ENCODE measurements around a stretch of chr12.

DNA sequence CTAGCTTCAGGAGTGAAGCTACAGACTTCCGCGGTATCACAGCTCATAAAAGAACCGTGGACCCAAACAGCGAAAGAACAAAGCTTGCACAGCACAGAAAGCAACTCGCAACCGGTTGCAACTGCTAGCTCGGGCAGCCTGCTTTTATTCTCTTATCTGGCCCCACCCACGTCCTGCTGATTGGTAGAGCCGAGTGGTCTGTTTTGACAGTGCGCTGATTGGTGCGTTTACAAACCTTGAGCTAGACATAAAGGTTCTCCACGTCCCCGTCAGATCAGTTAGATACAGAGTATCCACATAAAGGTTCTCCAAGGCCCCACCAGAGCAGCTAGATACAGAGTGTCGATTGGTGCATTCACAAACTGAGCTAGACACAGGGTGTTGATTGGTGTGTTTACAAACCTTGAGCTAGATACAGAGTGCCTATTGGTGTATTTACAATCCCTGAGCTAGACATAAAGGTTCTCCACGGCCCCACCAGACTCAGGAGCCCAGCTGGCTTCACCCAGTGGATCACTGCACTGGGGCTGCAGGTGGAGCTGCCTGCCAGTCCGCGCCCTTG lies 4.4 kb upstream of the CLEC4C start:
- RAMPAGE, long total RNA: no peak
- RRBS: no CpG with 5 or more reads among the region's 17 CpGs
PRO-cap:
- standard: no peak
- CoPRO, capped RNA only, 2 experiments: no peak in any of the 2 experiments
- CoPRO, capped and uncapped RNA, 2 experiments: no peak in any of the 2 experiments
- CoPRO, uncapped RNA only, 2 experiments: no peak in any of the 2 experiments
CAGE:
- cytosol, long polyA plus RNA: no peak
- long polyA plus RNA: no peak
- nucleolus, long total RNA: no peak
- nucleus, long polyA plus RNA: no peak

- RAMPAGE, long total RNA: no peak
- RRBS: no CpG with 5 or more reads among the region's 2 CpGs
PRO-cap:
- standard: unidirectional peak, minus-strand start at chr12:7926627
- CoPRO, capped RNA only, 2 experiments: no peak in any of the 2 experiments
- CoPRO, capped and uncapped RNA, 2 experiments: no peak in any of the 2 experiments
- CoPRO, uncapped RNA only, 2 experiments: peak in 2 of 2 experiments; most common minus-strand start chr12:7926744 (in 2)
CAGE:
- cytosol, long polyA plus RNA: no peak
- long polyA plus RNA: no peak
- nucleolus, long total RNA: no peak
- nucleus, long polyA plus RNA: no peak
These were observed 9.6 kb downstream of the SLC2A3 start for GRCh38 chr12:7926361-7926913.

GRCh38 chr12:7926914-7927322 lies 9.1 kb downstream of the SLC2A3 start:
- RAMPAGE, long total RNA: no peak
- RRBS: no CpG with 5 or more reads among the region's 4 CpGs
PRO-cap:
- standard: no peak
- CoPRO, capped RNA only, 2 experiments: no peak in any of the 2 experiments
- CoPRO, capped and uncapped RNA, 2 experiments: no peak in any of the 2 experiments
- CoPRO, uncapped RNA only, 2 experiments: peak in 1 of 2 experiments; most common minus-strand start chr12:7926968 (in 1)
CAGE:
- cytosol, long polyA plus RNA: no peak
- long polyA plus RNA: no peak
- nucleolus, long total RNA: no peak
- nucleus, long polyA plus RNA: no peak

- RAMPAGE, long total RNA: no peak
- RRBS: no CpG with 5 or more reads among the region's 8 CpGs
PRO-cap:
- standard: no peak
- CoPRO, capped RNA only, 2 experiments: no peak in any of the 2 experiments
- CoPRO, capped and uncapped RNA, 2 experiments: no peak in any of the 2 experiments
- CoPRO, uncapped RNA only, 2 experiments: peak in 2 of 2 experiments; most common minus-strand start chr12:7929531 (in 2)
CAGE:
- cytosol, long polyA plus RNA: no peak
- long polyA plus RNA: no peak
- nucleolus, long total RNA: no peak
- nucleus, long polyA plus RNA: no peak
These were observed 6.9 kb downstream of the SLC2A3 start for GRCh38 chr12:7928825-7929761.

GRCh38 chr12:7934416-7934754 lies 1.6 kb downstream of the SLC2A3 start:
- RAMPAGE, long total RNA: no peak
- RRBS: no CpG with 5 or more reads among the region's 9 CpGs
PRO-cap:
- standard: no peak
- CoPRO, capped RNA only, 2 experiments: peak in 1 of 2 experiments; most common plus-strand start chr12:7934451 (in 1)
- CoPRO, capped and uncapped RNA, 2 experiments: no peak in any of the 2 experiments
- CoPRO, uncapped RNA only, 2 experiments: no peak in any of the 2 experiments
CAGE:
- cytosol, long polyA plus RNA: no peak
- long polyA plus RNA: no peak
- nucleolus, long total RNA: no peak
- nucleus, long polyA plus RNA: no peak

- RAMPAGE, long total RNA: no peak
- RRBS: no CpG with 5 or more reads among the region's 15 CpGs
PRO-cap:
- standard: no peak
- CoPRO, capped RNA only, 2 experiments: no peak in any of the 2 experiments
- CoPRO, capped and uncapped RNA, 2 experiments: no peak in any of the 2 experiments
- CoPRO, uncapped RNA only, 2 experiments: no peak in any of the 2 experiments
CAGE:
- cytosol, long polyA plus RNA: no peak
- long polyA plus RNA: no peak
- nucleolus, long total RNA: no peak
- nucleus, long polyA plus RNA: no peak
These were observed 37.9 kb upstream of the FOXJ2 start for GRCh38 chr12:7994422-7995272.

GRCh38 chr12:8242689-8243087 lies 15.3 kb upstream of the FAM90A1 start:
- RAMPAGE, long total RNA: no peak
- RRBS: no CpG with 5 or more reads among the region's 43 CpGs
PRO-cap:
- standard: bidirectional peak, plus-strand start at chr12:8243142, minus-strand start at chr12:8242935
- CoPRO, capped RNA only, 2 experiments: peak in 2 of 2 experiments; most common minus-strand start chr12:8242905 (in 2)
- CoPRO, capped and uncapped RNA, 2 experiments: no peak in any of the 2 experiments
- CoPRO, uncapped RNA only, 2 experiments: no peak in any of the 2 experiments
CAGE:
- cytosol, long polyA plus RNA: no peak
- long polyA plus RNA: no peak
- nucleolus, long total RNA: no peak
- nucleus, long polyA plus RNA: no peak

DNA sequence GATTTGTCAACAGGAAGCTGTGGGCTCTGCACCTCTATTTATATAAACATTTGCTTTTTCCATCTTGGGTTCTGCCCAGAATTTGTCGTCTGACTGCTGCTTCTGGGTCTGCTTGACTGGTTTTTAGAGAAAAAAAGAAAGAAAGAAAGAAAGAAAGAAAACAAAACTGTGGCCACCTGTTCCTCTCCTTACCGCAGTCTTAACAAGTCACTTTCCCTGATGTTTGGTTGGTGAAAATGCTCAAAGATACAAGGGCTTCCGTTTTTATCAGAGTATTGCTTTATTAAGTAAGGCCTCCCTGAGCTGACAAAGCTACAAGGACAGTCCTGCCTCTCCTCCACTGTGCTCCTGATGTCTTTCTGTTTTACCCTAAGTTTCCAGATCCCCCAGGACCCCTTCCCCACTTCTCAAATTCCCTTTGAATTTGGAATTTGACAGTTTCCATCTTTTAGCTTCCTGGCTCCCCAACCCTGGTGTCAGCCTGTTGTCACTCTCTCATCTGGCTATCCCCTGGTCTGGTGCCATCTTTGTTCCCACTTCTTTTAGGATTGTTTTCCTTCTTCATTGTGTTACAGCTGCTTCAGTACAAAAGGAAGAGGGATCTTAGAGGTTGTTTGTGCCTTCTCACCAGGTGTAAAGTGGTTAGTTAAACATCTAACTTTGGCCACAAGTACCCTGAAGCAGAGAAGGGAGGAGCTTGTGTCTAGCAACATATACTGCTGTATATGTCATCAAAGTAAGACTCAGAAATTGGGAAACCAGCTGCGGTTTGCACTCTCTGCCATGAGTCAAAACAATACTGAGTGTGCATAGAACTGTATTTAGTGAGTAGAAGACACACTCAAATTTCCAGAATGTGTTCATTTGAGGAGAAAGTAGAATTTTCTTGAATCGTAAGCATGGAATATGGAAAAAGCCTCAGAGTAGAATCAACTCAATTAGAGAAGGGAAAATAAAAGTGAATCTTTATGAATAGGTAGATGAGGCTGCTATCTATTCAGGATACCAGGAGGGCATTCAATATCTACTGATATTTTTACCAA lies 17.9 kb downstream of the MFAP5 start:
- RAMPAGE, long total RNA: no peak
- RRBS: no CpG with 5 or more reads among the region's 5 CpGs
PRO-cap:
- standard: no peak
- CoPRO, capped RNA only, 2 experiments: no peak in any of the 2 experiments
- CoPRO, capped and uncapped RNA, 2 experiments: no peak in any of the 2 experiments
- CoPRO, uncapped RNA only, 2 experiments: no peak in any of the 2 experiments
CAGE:
- cytosol, long polyA plus RNA: no peak
- long polyA plus RNA: no peak
- nucleolus, long total RNA: no peak
- nucleus, long polyA plus RNA: no peak

DNA sequence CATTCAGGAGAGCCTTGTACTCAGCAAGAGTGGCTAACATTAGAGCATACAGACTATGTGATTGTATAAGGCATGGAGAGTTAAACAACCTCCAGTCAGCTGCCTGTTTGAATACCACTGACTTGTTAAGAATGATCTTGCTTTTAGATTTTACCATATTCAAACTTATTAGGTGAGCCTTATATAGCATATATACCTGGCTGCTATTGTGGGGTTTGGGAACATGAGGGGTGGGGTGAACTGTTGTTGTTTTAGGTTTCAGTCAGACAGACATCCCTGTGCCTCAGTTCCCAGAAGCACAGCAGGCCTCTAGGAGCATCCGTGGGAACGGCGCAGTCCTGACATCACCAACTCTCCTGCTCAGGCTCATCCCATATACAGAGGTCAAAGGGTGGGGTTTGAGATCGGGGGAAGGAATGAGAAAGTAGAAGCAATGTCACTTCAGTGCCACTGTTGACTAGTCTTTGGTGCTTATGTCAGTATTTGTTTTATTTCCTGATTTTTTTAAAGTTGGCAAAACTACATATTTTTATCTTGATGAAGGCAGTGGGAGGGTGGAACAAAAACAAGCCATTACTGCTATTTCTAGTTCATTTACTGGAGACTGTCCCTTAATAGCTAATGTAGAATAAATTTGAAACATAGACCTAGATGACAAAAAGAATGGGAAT lies 43.2 kb upstream of the A2ML1 start:
- RAMPAGE, long total RNA: no peak
- RRBS: no CpG with 5 or more reads among the region's 4 CpGs
PRO-cap:
- standard: no peak
- CoPRO, capped RNA only, 2 experiments: no peak in any of the 2 experiments
- CoPRO, capped and uncapped RNA, 2 experiments: no peak in any of the 2 experiments
- CoPRO, uncapped RNA only, 2 experiments: no peak in any of the 2 experiments
CAGE:
- cytosol, long polyA plus RNA: no peak
- long polyA plus RNA: no peak
- nucleolus, long total RNA: no peak
- nucleus, long polyA plus RNA: no peak

GRCh38 chr12:8780106-8780471 lies 42.3 kb upstream of the A2ML1 start:
- RAMPAGE, long total RNA: no peak
PRO-cap:
- standard: no peak
- CoPRO, capped RNA only, 2 experiments: no peak in any of the 2 experiments
- CoPRO, capped and uncapped RNA, 2 experiments: no peak in any of the 2 experiments
- CoPRO, uncapped RNA only, 2 experiments: no peak in any of the 2 experiments
CAGE:
- cytosol, long polyA plus RNA: no peak
- long polyA plus RNA: no peak
- nucleolus, long total RNA: no peak
- nucleus, long polyA plus RNA: no peak

GRCh38 chr12:8925207-8925961 lies 11.1 kb downstream of the PHC1 start:
- RAMPAGE, long total RNA: no peak
- RRBS: no CpG with 5 or more reads among the region's 8 CpGs
PRO-cap:
- standard: no peak
- CoPRO, capped RNA only, 2 experiments: no peak in any of the 2 experiments
- CoPRO, capped and uncapped RNA, 2 experiments: no peak in any of the 2 experiments
- CoPRO, uncapped RNA only, 2 experiments: no peak in any of the 2 experiments
CAGE:
- cytosol, long polyA plus RNA: no peak
- long polyA plus RNA: no peak
- nucleolus, long total RNA: no peak
- nucleus, long polyA plus RNA: no peak

GRCh38 chr12:8951756-8952222 lies 2.3 kb upstream of the M6PR start:
- RAMPAGE, long total RNA: no peak
- RRBS: no CpG with 5 or more reads among the region's 1 CpG
PRO-cap:
- standard: no peak
- CoPRO, capped RNA only, 2 experiments: no peak in any of the 2 experiments
- CoPRO, capped and uncapped RNA, 2 experiments: no peak in any of the 2 experiments
- CoPRO, uncapped RNA only, 2 experiments: no peak in any of the 2 experiments
CAGE:
- cytosol, long polyA plus RNA: no peak
- long polyA plus RNA: no peak
- nucleolus, long total RNA: no peak
- nucleus, long polyA plus RNA: no peak

DNA sequence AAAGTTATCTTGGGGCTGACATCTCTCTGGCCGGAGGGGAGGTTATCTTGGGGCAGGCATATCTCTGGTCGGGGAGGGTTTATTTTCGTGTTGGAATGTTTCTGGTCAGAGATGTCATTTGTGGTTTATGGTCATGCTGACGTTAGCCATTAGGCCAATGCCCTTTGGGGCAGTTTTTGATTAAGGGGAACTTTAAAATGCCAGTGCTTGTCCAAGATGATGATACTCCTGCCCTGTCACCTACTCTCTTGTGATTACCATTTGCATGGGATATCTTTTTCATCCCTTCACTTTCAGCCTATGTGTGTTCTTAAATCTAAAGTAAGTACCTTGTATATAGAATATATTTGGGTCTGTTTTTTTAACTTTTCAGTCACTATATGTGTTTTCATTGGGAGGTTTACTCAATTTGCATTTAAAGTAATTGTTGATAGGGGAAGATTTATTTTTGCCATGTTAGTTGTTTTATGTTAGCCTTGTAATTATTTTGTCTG lies 29.1 kb upstream of the A2M start:
- RAMPAGE, long total RNA: no peak
- RRBS: no CpG with 5 or more reads among the region's 4 CpGs
PRO-cap:
- standard: no peak
- CoPRO, capped RNA only, 2 experiments: no peak in any of the 2 experiments
- CoPRO, capped and uncapped RNA, 2 experiments: no peak in any of the 2 experiments
- CoPRO, uncapped RNA only, 2 experiments: no peak in any of the 2 experiments
CAGE:
- cytosol, long polyA plus RNA: no peak
- long polyA plus RNA: no peak
- nucleolus, long total RNA: no peak
- nucleus, long polyA plus RNA: no peak

DNA sequence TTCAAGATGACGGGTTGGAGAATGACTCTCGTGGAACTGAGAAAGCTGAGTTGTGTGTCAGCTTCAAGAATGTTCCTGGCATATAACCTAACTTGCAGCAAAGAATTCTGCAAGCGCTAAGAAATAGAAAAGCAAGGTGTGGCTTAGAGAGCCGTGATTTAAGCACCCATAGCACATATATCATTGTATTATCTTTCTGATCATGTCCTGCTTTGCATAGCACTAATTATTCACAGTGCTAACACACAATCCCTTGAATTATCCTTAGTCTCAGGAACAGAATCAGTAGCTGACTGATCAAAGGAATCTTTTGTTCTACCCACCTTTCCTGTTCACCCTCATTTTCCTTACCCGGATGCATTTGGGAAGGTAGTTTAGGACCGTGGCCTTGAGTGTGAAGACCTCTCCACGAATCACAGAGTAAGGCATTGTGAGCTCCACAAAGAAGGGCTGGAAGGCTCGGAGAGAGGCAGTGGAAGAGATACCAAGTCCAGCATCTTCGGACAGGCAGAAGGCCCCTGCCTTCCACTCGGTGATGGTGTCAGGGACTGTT lies 43.3 kb downstream of the PZP start:
- RAMPAGE, long total RNA: no peak
- RRBS: no CpG with 5 or more reads among the region's 10 CpGs
PRO-cap:
- standard: no peak
- CoPRO, capped RNA only, 2 experiments: no peak in any of the 2 experiments
- CoPRO, capped and uncapped RNA, 2 experiments: no peak in any of the 2 experiments
- CoPRO, uncapped RNA only, 2 experiments: no peak in any of the 2 experiments
CAGE:
- cytosol, long polyA plus RNA: no peak
- long polyA plus RNA: no peak
- nucleolus, long total RNA: no peak
- nucleus, long polyA plus RNA: no peak

- RAMPAGE, long total RNA: no peak
- RRBS: no CpG with 5 or more reads among the region's 7 CpGs
PRO-cap:
- standard: no peak
- CoPRO, capped RNA only, 2 experiments: no peak in any of the 2 experiments
- CoPRO, capped and uncapped RNA, 2 experiments: no peak in any of the 2 experiments
- CoPRO, uncapped RNA only, 2 experiments: no peak in any of the 2 experiments
CAGE:
- cytosol, long polyA plus RNA: no peak
- long polyA plus RNA: no peak
- nucleolus, long total RNA: no peak
- nucleus, long polyA plus RNA: no peak
These were observed 29.7 kb upstream of the PZP start for GRCh38 chr12:9237896-9238389.

- RAMPAGE, long total RNA: no peak
- RRBS: no CpG with 5 or more reads among the region's 5 CpGs
PRO-cap:
- standard: bidirectional peak, plus-strand start at chr12:9346961, minus-strand start at chr12:9346839
- CoPRO, capped RNA only, 2 experiments: peak in 1 of 2 experiments; most common plus-strand start chr12:9346961 (in 1); most common minus-strand start chr12:9346842 (in 1)
- CoPRO, capped and uncapped RNA, 2 experiments: no peak in any of the 2 experiments
- CoPRO, uncapped RNA only, 2 experiments: no peak in any of the 2 experiments
CAGE:
- cytosol, long polyA plus RNA: no peak
- long polyA plus RNA: no peak
- nucleolus, long total RNA: no peak
- nucleus, long polyA plus RNA: no peak
These were observed 138.5 kb upstream of the PZP start for GRCh38 chr12:9346550-9347167.

- RAMPAGE, long total RNA: no peak
- RRBS: no CpG with 5 or more reads among the region's 17 CpGs
PRO-cap:
- standard: unidirectional peak, minus-strand start at chr12:9364405; unidirectional peak, minus-strand start at chr12:9364480
- CoPRO, capped RNA only, 2 experiments: peak in 2 of 2 experiments; most common minus-strand start chr12:9364480 (in 2)
- CoPRO, capped and uncapped RNA, 2 experiments: peak in 2 of 2 experiments; most common minus-strand start chr12:9364480 (in 2)
- CoPRO, uncapped RNA only, 2 experiments: no peak in any of the 2 experiments
CAGE:
- cytosol, long polyA plus RNA: no peak
- long polyA plus RNA: no peak
- nucleolus, long total RNA: no peak
- nucleus, long polyA plus RNA: no peak
These were observed 156.3 kb upstream of the PZP start for GRCh38 chr12:9364027-9365417.